Measurements from ENCODE around the genes YIPF6 and GCNA.

DNA sequence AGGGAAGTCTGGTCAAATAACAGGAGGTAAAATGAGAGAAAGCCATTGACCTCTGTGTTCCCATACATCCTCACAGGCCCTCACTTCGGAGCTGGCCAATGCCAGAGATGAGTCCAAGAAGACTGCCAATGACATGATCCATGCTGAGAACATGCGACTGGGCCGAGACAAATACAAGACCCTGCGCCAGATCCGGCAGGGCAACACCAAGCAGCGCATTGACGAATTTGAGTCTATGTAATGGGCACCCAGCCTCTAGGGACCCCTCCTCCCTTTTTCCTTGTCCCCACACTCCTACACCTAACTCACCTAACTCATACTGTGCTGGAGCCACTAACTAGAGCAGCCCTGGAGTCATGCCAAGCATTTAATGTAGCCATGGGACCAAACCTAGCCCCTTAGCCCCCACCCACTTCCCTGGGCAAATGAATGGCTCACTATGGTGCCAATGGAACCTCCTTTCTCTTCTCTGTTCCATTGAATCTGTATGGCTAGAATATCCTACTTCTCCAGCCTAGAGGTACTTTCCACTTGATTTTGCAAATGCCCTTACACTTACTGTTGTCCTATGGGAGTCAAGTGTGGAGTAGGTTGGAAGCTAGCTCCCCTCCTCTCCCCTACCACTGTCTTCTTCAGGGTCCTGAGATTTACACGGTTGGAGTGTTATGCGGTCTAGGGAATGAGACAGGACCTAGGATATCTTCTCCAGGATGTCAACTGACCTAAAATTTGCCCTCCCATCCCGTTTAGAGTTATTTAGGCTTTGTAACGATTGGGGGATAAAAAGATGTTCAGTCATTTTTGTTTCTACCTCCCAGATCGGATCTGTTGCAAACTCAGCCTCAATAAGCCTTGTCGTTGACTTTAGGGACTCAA lies 72.4 kb downstream of the MSN start:
- PRO-cap = no peak

DNA sequence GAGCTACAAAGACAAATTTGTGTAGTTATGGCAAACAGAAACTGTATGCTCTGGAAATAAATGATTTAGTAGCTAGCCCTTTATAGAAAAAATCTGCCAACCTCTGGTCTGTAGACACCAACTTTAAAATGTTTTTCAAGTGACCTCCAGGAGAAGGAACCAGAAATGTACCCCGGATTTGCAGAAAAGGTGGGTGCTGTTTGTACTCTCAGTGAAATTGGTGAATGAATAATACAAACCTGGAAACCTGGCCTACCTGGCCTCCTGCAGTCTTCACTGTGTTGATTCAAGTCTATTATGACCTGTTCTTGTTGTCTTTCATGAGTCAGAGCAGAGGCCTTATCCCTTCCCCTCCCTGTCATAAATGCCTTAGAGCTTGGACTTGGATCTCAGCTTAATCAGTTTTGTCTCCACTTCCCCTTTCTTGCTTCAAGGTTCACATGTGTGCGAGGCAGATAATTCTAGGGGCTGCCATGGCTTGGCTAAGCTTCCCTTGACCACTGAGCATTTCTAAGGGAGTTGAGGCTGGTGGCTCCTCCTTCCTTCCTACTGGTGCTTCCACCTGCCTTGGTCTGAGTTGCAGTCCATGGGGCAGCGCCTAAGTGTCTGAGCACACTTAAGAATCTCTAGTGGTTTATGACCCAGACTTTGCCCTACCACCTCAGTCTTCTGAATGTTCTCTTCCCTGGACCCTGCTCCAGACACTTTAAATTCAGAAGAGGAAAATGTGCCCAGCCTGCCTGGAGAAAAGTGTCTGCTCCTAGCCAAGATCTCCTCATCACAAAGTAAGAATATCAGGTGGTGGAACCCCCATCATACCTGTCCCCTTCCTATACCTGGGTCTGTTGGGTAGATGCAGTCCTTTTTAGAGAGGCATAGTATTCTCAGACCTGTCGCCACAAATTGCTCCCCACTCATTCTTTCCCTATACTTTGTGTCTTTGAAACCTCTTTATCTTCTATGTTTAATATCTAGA lies 1.7 kb upstream of the HEPH start:
- PRO-cap = no peak

DNA sequence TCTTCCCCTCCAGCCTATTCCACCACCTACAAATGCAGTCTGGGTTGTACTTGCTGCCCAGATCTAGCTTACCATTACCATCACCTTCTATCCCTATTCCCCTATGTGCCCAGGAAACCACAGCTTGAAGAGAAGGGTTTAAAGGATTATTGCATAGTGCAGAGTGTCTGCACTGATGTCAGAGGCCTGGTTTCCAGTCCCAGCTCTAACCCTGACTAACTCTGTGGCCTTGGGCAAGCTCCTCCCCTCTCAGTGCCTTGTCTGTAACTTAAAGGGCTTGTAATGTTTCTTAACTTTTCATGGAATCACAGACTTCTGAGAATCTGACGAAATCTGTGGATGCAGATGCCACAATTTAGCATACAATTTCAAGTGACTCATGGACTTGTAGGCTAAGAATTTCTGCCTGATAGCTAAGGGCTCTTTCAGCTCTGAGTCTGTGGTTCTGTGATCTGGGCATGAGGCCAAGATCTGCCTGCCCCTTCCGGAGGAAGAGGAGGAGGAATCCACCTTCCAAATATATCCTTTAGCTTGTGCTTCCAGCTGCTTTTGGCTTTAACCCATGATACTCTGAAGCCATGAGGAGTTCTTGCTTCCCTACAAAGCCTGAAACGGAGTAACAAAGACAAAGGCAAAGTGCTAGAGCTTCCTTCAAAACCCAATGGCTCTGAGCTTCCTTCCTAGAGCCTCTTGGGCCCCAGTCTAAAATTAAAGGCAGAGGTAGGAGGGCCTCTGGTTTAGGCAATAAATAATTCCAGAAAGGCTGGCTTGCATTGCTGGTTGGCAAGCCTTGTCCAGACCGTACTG lies 236.9 kb downstream of the AR start:
- PRO-cap = no peak

DNA sequence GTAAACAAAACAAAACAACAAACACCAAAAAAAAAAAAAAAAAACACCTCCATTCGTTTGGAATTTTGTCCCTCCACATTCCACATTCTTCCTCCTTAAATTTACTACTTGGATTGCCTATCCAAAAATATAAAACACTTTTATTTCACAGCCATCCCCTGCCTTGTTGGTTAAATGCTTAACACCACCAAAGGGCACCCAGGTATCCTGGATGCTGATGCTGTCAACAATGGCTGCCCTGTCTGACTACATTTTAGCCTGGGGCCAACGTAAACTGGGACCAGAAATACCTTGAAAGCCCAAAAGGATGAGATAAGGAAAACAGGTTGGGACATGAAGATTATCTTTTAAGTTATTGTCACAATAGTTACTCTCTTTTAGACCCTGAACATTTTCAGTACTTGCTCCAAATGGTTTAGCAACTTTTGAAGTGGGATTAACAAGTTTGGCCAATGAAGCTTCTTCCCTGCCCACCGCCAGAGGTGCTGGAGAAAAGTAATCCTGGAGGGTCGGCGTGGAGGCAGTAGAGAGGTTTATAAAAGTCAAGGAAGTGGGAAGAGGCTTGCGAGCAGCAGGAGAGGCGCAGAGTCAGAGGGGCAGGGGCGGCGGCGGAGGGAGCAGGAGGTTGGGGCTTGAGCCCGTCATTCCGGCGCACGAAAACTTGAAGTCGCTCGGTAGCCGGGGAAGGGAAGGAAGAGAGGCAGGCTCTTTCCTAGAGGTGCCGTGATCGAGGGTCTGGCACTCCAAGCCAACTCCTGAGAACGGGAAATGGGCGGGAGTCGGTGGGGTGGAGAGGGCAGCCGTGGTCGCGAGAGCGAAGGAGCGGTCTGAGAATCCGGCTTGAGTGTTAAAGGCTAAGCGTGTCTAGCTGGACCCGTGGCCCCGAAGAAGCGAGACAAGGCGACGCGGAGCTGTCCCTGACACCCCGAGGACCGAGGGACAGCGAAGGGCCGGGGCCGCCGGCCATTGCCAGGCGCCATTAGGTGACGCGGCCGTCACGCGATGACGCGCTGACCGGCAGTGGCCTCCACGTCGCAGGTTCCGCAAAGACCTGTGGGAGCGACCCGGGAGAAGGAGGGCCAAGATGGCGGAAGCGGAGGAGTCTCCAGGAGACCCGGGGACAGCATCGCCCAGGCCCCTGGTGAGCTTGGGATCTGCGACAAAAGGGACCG lies at the start of gene YIPF6:
Gene YIPF6 (plus strand): TSS at position 1,069 of the 1,172 bp plus-strand sequence.
- PRO-cap = bidirectional peak, plus-strand start at position 591 of the sequence, minus-strand start at position 511 of the sequence; bidirectional peak, plus-strand start at position 1,069 of the sequence, minus-strand start at position 981 of the sequence

DNA sequence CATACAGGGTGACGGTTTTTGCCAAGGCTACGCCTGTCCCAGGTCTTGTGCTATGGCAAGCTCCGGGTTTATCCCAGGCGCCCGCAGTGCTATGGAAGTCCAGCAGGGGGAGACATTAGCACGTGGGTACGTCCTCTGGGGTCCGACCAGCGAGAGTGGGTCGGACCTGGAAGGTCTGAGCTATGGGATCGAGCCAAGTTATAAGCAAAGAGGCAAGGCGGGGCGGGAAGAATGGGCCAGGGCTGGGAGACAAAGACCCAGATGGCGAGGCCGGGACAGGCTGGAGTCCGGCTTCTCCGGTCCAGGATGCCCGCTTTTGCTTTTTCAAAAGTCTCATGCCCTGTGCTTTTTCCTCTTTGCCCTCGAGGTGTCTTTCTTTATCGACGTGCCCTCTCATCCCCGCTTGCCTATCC lies 954 bp upstream of the EFNB1 start:
- PRO-cap = no peak

DNA sequence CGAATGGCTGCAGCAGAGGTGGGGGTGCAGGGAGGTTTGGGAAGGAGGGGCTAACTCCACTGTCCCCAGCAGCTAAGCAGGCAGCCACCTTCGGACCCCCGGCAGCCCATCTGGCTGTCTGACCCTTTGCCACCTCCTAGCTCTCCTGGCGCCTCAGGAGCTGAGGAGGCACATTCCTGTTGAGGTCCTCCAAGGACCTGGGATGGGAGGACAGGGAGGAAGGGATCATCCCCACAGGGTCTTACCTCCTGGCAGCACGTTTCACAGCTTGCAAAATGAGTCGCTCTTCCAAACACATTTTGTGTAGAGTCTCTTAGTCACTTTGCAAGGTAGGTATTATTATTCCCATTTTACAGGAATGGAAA lies 68.9 kb downstream of the EFNB1 start:
- PRO-cap = no peak

- PRO-cap = no peak
These were observed 100.7 kb downstream of the EFNB1 start for GRCh38 chrX:68929523-68929894.

GRCh38 chrX:69137371-69137941 lies 27.8 kb downstream of the PJA1 start:
- PRO-cap = no peak

- PRO-cap = no peak
These were observed 899 bp downstream of the PJA1 start for GRCh38 chrX:69164181-69164927.

DNA sequence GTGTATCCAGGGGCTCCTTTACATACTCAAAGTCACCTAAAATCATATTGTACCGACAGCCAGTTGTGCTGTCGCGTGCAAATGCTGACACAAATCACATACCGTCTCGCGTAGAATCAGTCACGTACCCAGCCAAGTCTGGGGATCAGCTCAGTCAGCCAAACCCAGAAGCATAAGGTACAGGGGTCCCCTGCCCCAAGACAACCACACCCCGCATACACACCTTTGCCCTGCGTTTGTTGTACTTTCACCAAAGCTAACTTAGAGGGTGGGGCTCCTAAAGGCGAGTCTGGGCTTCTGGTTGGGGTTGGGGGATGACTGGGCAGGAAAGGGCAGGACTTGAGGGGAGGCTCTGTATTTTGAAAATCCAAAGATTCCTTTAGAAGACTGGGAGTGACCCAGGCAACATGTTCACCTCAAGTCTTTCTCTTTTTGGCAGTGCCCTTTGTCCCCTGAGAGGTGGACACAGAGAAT lies 845 bp downstream of the GDPD2 start:
- PRO-cap = no peak

DNA sequence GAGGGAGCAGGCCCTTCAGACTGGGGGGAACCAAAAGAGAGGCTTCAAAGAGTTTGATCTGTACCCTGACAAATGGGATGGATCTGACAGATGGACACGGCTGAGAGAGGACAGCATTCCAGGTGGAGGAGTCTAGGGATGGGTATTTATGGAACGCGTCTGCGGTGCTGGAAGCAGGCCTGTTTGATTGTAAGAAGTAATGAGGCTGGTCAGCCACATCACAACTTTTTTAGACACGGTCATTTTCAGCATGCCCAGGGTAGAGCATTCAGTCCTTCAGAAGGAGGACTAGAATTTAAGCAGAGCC lies 33.5 kb downstream of the NLGN3 start:
- PRO-cap = no peak

- PRO-cap = no peak
These were observed 6.6 kb upstream of the GJB1 start for GRCh38 chrX:71216148-71217107.

DNA sequence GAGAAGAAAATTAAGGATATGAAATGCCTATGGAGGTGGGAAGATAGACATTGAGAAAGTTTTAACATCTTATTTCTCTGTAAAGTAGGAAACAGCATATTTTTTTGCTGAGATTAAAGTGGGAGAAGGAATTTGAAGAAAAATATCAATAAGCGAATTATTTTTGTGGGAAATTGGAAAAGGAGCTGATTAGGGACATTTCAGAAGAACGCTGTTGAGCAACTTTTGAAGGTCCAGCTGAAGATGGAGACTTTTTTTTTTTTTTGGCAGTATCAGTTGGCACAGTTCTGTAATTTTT lies 66.0 kb downstream of the TAF1 start:
- PRO-cap = no peak

GRCh38 chrX:71460393-71461738 lies 72.0 kb upstream of the OGT start:
- PRO-cap = no peak

DNA sequence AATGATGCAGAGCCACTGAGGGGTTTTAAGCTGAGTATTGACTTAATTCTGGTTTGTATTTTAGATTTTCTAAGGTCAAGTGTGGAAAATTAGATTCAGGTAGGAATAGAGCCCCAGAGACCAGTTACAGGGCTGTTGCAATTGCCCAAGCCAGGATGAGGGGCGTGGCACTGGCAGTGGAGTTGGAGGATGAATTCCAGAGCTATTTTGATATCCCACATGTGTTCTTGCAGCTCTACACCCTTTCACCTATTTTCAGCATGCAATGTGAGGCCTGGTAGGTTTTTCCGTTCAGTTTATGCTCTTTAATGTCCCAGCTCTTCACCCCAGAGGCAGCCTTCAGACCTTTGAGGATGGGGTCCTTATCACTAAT lies 17.9 kb upstream of the OGT start:
- PRO-cap = no peak

GRCh38 chrX:71540965-71541802 lies 8.3 kb downstream of the OGT start:
- PRO-cap = no peak

- PRO-cap = no peak
These were observed 13.2 kb downstream of the OGT start for GRCh38 chrX:71546227-71546453.

DNA sequence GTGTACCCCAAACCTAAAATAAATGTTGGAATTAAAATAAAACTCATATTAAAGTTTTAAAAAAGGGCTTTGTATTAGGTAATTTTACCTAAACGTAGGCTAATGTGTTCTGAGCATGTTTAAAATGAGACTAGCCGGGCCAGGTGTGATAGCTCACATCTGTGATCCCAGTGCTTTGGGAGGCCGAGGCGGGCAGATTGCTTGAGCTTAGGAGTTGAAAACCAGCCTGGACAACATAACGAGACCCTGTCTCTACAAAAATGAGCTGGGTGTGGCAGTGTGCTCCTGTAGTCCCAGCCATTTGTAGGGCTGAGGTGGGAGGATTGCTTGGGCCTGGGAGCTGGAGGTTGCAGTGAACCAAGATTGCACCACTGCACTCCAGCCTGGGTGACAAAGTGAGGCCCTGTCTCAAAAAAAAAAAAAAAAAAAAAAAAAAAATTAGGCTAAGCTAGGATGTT lies 16.0 kb downstream of the OGT start:
- PRO-cap = no peak

DNA sequence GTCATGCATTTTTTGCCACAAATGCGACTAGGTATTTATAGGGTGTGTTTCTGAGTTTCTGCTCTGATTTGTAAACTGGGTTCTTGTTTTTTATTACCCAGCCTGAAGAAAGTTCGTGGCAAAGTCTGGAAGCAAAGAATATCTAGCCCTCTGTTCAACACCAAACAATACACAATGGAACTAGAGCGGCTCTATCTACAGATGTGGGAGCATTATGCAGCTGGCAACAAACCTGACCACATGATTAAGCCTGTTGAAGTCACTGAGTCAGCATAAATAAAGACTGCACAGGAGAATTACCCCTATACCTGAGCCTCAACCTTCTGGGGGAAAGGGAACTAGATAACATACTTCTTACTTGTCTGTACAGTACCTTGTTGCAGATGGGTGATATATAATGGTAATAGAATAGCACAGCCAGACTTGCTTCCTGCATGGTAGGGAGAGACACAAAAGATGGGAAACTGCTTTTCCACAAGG lies 4.7 kb upstream of the GCNA start:
- PRO-cap = no peak

- PRO-cap = no peak
These were observed at the start of gene GCNA for GRCh38 chrX:71577754-71578568. GCNA (plus strand) TSS chrX:71578437.

Data from SEM (cell line).